ENCODE measurements around a stretch of chr12.

- PRO-cap, result no peak
- RAMPAGE, long total RNA, result no peak
These were observed 56.7 kb downstream of the TMEM117 start for GRCh38 chr12:43892375-43893218.

GRCh38 chr12:44834936-44835436 lies 41.1 kb downstream of the NELL2 start:
- PRO-cap, result no peak
- RAMPAGE, long total RNA, result no peak

- PRO-cap, result no peak
- RAMPAGE, long total RNA, result no peak
These were observed 40.4 kb downstream of the NELL2 start for GRCh38 chr12:44835437-44836432.

GRCh38 chr12:45244511-45245125 lies 28.7 kb downstream of the ANO6 start:
- PRO-cap, result no peak
- RAMPAGE, long total RNA, result no peak

DNA sequence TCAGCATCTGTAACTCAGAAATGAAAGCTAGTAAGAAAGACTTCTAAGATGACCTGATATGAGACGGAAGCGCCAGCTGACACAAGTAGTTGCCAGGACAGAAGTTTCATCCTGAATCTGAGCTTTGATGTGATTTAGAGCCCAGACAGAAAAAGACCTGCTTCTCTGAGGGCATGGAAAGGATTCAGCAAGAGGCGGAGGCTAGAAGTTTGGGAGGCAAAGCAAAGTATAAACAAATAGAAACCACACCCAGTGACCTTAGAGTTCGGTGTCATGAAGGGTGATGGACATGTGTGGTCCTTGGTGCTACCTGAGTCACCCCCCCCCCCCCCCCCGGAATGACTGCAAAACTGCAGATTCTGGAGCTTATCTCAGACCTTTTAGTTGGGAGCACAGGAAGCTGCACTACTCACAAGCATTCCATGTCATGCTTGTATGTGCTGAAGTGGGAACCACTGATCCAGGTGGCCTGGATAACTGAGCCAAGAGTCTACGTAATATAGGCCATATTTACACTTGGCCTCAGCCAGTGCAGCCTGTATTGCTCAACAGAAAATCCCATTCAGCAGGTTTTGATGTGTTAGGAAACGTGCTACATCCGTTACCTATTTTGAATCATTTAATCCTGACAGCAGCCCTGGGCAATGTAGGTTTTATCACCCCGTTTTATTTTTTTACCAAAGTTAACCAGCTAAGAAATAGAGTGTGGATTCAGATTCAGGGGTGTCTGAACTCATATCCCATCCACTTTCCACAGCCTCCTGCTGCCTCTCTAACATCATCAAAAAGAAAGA lies 191.5 kb downstream of the ANO6 start:
- PRO-cap, result no peak
- RAMPAGE, long total RNA, result no peak

- PRO-cap, result no peak
- RAMPAGE, long total RNA, result no peak
These were observed 34.8 kb downstream of the SLC38A1 start for GRCh38 chr12:46234013-46234523.

DNA sequence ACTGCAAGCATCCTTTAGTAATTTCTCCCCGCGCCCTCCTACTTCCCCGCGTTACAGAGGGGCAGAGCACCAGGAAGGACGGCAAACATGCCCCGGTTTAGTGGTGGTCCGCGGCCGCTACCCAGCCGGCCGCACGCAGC lies 1.1 kb downstream of the SLC38A1 start:
- PRO-cap, result no peak
- RAMPAGE, long total RNA, result no peak

GRCh38 chr12:46268095-46268144 lies 923 bp downstream of the SLC38A1 start:
- PRO-cap, result no peak
- RAMPAGE, long total RNA, result no peak

DNA sequence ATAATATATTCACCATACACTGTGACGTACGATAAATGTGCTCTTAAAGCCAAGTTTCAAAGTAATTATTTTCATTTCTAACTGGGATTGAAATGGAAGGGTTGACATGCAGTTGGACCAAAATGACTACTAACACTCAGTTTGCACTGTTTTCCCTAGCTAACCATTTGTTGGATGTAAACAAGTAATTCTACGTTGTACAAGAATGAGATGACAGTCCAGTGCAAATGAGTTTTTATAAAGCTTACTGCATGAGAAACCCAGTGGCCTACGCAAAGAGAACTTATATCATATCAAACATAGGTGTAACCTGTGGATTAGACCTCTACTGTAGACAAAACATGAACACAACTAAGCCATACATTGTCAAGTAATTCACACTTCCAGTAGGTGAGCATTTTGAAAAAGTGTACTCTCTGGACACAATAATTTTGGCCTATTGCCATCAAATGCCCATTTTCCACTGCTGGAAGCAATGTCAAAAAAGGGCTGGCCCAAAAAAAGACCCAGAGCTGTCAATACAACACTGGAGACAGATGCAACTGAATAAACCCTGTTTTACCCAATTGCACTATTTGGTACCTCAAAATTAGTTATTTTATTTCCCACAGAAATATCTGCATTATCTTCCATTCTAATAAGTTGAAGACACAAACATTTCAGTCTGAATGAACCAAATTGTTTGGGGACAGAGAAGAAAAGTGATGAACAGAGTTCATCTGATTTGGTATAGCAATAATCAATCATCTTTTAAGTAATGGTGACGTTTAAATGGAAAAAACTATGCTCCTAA lies 12.7 kb downstream of the SLC38A2 start:
- PRO-cap, result no peak
- RAMPAGE, long total RNA, result no peak

DNA sequence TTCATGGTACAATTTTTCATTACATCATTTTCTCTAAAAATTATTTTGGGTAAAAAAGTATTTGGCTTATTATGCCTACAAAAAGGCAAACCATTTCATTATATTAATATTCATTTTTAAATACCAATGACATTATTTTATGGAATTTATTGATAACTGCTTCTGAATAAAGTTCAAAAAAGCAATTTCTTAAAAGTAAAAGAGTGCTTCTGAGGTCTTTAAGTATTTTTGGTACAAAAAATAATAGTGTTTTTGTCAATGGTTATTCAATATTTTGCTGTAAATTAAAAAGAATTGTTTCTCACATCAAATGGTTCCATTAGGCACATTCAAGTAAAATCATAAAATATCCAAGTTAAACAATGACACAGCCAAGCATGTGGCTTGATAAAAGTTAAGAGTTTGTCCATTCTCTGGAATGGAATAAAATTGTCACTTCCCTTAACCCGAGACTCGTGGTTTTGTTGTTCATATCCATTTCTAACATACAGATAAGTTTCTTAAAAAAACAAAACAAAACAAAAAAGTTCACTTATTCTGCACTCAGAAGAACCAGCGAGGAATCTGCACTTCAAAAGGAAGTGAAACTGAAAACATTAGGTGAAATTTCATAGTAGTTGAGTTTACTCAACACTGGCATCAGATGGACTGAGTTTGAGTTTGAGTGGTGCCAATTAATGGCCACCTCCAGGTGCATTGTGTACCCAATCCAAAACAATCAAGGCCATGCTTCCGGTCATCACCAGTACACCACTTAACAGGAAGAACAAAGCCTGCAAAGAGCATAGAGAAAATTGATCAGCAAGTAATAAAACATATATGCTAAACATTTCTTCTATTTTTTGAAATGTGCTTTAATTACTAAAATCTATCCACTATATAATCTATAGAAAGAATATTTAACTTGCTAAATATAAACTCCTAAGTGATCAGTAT lies 11.9 kb downstream of the SLC38A2 start:
- PRO-cap, result no peak
- RAMPAGE, long total RNA, result no peak

GRCh38 chr12:46367676-46368027 lies 4.9 kb downstream of the SLC38A2 start:
- PRO-cap, result no peak
- RAMPAGE, long total RNA, result no peak

DNA sequence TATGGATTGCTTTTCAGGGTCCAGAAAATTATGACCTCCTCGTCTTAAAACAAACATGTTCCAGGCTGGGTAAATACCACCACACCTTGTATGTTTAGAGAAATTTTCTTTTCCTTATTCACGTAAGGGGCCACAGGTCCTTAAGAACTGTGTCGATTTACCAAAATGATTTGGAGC lies 2.7 kb downstream of the SLC38A2 start:
- PRO-cap, result no peak
- RAMPAGE, long total RNA, result no peak

DNA sequence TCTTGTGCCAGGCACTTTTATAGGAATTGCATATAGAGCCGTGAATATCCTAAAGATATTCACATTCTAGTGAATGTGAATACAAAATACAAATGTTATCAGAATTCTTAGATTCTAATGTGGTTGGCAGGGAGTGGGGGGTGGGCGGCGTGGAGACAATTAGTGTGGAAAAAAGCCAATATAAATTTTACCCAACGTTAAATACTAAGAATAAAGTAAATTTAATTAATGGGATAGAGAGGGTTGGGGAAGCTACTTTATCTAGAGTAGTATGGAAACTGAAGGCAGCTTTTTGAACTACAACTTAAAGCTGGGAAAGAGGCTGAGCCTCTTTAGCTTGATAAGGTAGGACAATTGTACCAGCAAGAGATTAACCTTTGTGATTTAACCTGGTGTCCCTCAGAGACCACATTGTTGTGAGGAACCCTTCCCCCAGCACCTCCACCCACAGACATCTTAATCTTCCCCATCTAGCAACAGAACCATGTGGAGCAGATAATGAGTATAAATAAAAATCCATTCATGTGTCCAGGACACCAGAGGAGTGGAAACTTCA lies 33.6 kb upstream of the SLC38A2 start:
- PRO-cap, result no peak
- RAMPAGE, long total RNA, result no peak

DNA sequence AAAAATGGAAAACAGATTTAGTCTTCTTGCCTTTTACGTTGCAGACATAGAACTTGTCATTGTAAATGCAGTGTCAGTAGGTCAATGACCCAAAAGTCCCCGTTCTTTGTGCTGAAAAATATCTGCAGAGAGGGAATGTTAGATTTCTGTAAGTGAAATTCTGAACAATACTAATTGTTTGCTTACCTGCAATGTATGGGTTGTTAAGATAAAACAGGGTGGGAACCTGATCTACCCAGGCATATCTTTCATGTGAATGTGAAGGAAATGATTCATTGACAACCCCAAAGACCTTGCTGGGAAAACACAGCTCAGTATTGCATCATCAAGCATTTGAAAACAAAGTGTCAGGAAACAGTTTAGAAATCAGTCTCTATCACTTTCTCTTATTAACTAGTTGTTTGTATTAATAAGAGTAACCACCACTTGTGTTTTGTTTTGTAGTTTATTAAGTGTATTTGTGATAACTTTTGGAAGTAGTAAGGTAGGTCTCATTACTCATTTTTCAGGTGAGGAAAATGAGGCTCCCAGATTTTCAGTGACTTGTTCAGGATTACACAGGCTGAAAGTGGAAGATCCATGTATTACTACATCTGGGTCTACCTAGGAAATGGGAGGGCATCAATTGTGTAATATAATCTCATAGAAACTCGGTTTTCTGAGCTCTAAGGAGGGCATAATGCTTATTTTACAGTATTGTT lies 57.9 kb upstream of the SLC38A2 start:
- PRO-cap, result no peak
- RAMPAGE, long total RNA, result no peak

DNA sequence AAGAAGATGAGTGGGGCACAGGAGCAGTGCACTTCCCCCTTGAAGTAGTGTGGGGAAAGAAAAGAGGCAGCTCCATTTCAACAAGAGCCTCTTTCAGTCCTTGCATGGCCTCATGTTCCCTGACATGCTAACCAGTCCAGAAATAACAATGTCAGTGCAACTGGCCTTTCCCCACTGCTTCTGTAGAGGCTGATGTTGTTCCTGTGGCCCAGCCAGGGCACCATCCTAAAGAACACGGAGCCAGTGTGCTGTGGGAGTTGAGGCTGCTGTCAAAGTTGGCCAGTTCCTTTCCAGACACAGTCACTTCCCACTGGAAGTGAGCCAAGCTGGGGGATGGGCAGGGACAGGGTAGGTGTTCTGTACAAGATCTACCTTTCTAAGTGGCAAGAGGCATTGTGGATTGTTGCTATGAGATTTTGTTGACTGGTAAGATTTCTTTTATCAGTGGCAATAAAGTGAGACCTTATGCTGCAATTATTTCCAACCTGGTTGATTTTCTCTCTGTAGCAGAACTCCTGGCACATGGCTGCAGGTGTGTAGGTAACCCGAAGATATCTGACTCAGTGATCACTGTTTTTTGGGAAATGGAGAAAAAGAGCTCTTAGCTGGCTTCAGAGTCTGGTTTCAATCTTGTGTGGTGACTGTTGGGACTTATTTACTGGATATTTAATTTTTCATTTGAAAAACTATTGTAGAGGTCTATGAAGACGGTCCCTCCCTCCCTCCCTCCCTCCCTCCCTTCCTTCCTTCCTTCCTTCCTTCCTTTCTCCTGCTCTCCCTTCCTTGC lies 77.9 kb upstream of the SLC38A2 start:
- PRO-cap, result no peak
- RAMPAGE, long total RNA, result no peak

- PRO-cap, result no peak
- RAMPAGE, long total RNA, result no peak
These were observed 97.4 kb upstream of the SLC38A2 start for GRCh38 chr12:46470069-46470326.

DNA sequence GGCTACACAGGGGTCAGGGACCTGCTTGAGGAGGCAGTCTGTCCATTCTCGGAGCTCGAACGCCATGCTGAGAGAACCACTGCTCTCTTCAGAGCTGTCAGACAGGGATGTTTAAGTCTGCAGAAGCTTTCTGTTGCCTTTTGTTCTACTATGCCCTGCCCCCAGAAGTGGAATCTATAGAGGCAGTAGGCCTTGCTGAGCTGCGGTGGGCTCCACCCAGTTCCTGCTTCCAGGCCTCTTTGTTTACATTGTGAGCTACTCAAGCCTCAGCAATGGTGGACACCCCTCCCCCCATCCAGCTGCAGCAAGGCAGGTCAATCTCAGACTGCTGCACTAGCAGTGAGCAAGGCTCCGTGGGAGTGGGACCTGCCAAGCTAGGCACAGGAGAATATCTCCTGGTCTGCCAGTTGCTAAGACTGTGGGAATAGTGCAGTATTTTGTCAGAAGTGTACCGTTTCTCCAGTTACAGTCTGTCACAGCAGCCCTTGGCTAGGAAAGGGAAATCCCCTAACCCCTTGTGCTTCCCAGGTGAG lies 213.3 kb upstream of the SLC38A2 start:
- PRO-cap, result no peak
- RAMPAGE, long total RNA, result no peak

DNA sequence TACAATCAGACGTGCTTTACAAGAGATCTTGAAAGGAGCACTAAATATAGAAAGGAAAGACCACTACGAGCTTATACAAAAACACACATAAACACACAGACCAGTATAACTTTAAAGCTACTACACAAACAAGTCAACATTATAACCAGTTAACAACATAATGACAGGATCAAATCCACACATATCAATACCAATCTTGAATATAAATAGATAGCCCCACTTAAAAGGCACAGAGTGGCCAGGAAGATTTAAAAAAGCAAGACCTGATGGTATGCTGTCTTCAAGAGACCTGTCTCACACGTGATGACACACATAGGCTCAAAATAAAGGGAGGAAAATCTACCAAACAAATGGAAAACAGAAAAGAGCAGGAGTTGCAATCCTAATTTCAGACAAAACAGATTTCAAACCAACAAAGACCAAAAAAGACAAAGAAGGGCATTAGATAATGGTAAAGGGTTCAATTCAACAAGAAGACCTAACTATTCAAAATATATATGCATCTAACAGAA lies 185.7 kb downstream of the SLC38A4 start:
- PRO-cap, result no peak
- RAMPAGE, long total RNA, result no peak

GRCh38 chr12:46788094-46788617 lies 37.6 kb downstream of the SLC38A4 start:
- PRO-cap, result no peak
- RAMPAGE, long total RNA, result no peak

DNA sequence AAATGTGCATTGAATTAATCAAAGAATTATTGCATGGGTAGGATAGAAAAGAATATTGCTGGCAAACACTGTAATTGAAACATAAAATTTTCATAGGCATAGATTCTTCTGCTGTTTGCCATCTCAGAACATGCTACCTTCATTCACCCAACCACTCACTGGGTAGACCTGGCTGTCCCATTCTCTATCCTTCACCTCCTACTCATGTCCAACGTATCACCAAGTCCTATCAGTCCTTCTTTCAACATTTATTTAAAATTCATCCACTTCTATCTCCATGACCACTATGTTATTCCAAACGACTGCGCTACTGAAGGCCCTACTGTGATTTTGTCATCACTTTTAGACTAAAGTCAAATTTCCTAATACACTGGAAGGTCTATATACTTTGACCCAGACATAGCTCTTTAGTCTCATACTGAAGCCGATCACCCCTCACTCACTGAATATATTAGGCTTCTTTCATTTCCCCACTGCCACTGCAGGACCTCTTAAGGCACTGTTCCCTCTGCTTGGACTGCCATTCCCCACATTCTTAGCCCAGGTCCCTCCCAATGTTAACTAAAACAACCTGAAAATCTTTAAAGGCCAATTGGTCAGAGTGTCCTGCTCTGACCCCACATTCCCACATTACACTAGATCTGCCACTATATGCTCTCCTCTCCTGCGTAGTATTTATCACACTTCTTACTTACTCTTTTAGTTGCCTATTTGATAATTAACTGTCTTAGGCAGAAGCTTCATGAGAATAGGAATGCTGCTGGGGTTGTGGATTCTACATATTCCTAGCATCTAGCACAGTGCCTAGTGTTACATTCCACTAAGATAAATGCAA lies 25.6 kb downstream of the SLC38A4 start:
- PRO-cap, result no peak
- RAMPAGE, long total RNA, result no peak